HCT116 (cell line): ENCODE measurements around the gene CYP4A11.

- RRBS = no CpG with 5 or more reads among the region's 2 CpGs
Measured at GRCh38 chr1:45348725-45349205, 8.8 kb downstream of the TOE1 start.

DNA sequence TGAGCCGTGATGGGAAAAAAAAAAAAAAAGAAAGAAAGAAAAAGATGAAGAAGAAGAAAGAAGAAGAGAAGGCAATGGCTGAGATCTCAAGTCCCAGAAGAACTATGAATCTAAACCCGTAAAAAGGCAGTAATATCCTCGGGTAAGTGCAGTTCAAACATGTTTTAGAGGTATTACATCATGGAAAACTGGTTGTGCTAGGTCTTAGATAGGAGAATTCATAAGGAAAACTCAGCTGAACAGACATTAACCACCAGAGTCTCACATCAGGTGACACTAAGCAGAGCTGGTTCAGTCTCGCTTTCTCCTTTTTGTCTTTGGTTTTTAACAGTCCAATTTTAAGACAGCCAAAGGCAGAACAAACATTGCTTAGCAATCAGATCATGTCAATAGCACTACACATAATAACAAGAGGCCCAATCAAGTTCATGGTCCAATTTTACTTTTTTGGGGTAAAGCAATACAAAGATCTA lies 63.3 kb downstream of the TOE1 start:
- RRBS = no CpG with 5 or more reads among the region's 4 CpGs

DNA sequence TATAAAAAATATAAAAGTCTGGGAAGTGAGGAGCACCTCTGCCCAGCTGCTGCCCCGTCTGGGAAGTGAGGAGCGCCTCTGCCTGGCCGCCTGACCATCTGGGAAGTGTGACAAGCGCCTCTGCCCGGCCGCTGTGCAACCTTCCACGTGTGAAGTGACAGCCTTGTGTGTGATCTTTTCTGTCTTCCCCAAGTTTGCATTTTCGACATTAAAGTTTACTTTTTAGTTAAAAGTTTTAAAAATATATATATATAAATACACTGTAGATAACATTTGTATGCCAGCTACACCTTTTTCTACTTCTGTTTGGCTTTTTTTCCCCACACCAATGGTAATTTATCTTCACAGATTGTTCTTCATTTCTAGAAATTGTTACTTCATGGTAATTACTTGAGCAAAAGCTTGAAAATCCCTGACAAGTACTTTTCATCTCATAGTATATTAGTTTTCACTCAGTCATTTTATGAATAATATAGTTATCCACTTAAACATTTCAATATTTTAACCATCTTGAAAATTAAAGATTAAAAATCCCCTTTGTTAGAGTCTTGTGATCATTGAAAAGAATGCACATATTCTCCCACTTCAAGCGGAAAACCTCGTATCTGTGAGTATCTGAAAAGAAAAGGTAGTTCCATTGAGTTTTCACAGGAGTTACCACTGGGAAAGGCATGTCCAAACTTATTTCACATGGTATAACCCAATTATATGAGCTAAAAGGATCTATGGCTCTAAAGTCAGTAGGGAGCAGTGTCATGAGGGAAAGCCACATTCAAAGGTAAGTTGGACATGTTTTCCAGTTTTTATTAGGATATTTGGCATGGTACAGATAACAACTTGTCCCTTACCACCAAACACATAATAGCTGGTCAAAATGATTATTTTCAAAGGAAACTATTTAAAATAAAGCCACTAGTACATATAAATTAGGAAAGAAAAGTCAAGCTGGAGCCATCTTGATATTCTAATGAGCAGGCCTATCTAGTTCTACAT lies 6.2 kb downstream of the TMEM69 start:
- RRBS = no CpG with 5 or more reads among the region's 10 CpGs

- RRBS = no CpG with 5 or more reads among the region's 7 CpGs
Measured at GRCh38 chr1:45922279-45922665, 118.9 kb downstream of the MAST2 start.

- RRBS = no CpG with 5 or more reads among the region's 7 CpGs
Measured at GRCh38 chr1:46019487-46020150, 112.8 kb downstream of the PIK3R3 start.

GRCh38 chr1:46036525-46037708 lies 95.5 kb downstream of the PIK3R3 start:
- RRBS = no CpG with 5 or more reads among the region's 18 CpGs

GRCh38 chr1:46182818-46183935 lies 6.9 kb upstream of the P3R3URF start:
- RRBS = no CpG with 5 or more reads among the region's 11 CpGs

GRCh38 chr1:46188516-46189381 lies 9.5 kb downstream of the POMGNT1 start:
- RRBS = no CpG with 5 or more reads among the region's 4 CpGs

- RRBS = no CpG with 5 or more reads among the region's 4 CpGs
Measured at GRCh38 chr1:46298831-46299619, 4.4 kb downstream of the LRRC41 start.

DNA sequence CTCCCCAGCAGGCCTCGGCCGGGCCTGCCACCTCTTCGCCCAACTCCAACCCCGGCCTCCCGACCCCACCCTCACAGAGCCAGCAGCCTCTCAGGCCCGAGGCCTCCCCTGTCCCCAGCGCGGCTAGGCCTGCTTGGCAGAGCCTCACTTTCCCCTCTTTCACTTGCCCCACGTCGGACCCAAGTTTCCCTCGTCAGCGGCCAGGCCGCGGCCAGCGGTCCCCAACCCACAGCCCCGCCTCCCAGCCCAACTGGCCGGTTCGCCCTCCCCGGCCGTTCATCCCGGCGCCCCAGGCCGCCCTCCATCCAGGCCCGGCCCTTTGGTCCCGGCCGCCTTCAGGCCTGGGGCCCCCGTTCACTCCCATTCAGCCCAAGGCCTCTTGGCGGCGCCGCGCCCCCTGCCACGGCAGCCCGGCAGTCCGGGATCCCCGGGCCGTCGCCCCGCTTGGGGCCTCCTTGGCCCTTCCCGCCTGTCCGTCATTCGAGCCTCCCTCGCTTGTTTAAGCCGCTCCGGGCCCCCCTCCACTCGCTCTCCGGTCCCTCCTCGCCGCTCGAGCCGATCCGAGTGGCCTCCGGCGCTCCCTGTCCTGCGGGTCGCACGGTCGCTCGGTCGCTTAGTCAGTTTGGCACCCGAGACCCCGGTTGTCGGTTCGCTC lies 1.5 kb downstream of the LRRC41 start:
- RRBS = 1% methylated on average over 35 of the region's 63 CpGs

- RRBS = no CpG with 5 or more reads among the region's 6 CpGs
Measured at GRCh38 chr1:46352079-46352544, 11.5 kb downstream of the NSUN4 start.

DNA sequence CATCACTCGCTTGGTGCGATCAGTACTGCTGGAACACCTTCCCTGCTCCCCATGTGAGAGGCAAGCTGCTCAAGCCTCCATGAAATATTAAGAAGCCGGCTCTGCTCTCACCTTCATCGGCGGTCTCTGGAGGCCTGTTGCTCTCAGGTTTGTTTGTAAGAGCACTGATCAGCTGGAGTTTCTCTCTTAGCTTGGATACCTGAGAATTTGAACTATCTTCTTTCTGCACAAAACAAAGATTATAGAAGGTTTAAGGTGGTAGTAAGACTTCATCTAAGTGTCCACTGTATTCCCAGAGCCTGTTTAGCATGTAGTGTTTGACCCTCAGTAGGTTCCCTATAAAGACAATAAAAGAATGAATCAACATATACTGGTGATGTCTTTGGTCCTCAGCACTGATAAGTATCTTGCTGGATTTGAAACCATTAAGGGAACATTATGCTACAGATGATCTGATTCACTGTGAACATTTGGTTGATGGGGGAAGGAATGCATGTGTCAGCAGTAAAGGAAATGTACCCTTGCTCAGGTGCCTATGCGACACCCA lies 12.8 kb downstream of the TEX38 start:
- RRBS = no CpG with 5 or more reads among the region's 6 CpGs

- RRBS = no CpG with 5 or more reads among the region's 7 CpGs
Measured at GRCh38 chr1:46688267-46688781, 16.7 kb downstream of the TEX38 start.

DNA sequence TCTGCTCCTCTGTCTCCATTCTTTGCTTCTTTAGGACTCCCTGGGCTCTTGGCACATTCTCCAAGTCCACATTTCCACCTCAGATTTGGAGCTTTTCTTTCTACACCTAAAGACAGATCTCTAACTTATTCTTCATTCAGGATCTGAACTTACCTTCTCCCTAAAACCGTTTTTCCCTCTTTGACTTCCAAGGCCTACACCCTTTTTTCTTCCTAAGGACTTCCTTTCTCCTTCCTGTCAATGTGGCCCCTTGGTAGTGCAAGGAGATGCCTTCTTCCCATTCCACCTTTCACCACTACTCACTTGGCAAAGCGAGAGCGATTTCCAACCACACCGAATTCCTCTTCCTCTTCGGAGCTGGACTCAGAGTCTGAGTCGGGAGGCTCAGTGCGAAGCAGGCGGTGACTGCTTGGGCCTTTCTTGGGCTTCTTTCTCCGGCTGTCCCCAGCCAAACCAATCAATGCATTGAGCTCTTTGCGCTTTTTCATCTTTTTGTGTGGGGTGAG lies 1.3 kb downstream of the EFCAB14 start:
- RRBS = no CpG with 5 or more reads among the region's 10 CpGs

- RRBS = no CpG with 5 or more reads among the region's 9 CpGs
Measured at GRCh38 chr1:46719558-46720299, 815 bp upstream of the EFCAB14 start.

DNA sequence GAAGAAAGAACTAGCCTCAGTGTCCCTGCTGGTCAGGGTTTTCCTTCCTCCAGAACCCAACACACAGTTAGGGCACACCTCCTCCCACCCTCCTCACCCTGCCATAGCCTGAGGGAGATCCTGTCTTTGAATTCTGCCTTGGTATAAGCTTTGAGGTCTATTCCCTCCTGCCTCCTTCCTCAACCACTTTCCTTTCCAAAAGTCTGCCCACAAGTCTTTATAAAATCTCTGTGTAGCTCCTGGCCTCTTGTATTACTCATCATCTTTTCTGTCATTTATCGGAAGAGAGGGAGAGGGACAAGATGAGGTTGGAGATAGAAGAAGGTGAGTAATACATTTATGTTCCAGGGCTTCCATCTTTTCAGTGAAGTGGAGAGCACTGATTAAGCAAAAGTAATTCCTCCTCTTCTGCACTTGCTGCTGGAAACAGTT lies 30.4 kb upstream of the EFCAB14 start:
- RRBS = no CpG with 5 or more reads among the region's 1 CpG

DNA sequence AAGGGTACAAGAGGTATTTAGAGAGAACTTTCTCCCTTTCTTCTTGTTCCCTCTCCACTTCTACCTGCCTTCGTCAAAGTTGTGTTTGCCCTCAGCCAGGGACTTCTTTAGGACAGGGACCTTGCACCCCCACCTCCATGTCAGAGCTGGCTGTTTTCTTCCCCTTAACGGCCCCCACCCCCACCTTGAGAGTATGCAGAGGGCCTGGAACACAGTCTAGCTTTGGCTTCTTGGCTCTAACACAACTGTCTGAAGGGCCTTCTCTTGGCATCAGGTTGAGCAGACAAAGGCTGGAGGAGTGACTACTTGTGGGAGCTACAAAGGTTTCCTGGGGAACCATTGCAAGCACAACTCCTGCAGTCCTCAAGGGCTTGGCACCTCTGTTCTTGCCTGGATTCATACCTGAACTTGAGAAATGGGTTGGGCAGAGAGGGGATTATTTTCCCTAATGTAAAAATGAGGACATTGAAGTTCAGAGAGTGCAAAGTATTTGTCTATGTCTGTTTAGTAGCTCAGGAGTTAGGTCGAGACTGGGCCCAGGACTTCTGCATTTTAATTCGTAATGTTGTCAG lies 2.5 kb downstream of the CYP4B1 start:
- RRBS = no CpG with 5 or more reads among the region's 4 CpGs

DNA sequence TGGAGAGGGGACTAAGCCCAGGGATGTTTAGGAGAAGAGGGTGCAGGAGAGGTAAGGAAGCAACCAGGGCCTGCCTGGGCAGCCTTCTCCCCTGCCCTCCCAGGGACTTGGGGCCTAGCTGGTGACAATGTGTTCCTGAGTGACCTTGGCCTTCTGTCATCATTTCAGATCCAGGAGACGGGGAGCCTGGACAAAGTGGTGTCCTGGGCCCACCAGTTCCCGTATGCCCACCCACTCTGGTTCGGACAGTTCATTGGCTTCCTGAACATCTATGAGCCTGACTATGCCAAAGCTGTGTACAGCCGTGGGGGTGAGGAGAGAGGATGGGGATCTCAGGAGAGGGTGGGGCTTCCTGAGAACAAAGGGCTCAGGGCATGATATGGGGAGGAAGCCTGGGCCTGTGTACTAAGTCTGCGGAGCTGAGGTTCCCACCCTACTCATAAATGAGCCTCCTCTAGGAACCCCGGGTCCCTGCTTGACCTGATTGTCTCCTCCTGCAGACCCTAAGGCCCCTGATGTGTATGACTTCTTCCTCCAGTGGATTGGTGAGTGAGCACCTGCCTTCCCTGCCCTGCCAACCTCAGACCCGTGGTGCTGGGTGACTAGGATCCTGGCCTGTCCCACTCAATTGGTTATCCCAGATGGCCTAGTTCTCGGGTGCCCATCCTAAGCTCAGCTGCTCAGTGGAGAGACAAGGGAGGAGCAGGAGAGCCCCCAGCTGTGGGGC lies 12.0 kb downstream of the CYP4B1 start:
- RRBS = no CpG with 5 or more reads among the region's 8 CpGs

DNA sequence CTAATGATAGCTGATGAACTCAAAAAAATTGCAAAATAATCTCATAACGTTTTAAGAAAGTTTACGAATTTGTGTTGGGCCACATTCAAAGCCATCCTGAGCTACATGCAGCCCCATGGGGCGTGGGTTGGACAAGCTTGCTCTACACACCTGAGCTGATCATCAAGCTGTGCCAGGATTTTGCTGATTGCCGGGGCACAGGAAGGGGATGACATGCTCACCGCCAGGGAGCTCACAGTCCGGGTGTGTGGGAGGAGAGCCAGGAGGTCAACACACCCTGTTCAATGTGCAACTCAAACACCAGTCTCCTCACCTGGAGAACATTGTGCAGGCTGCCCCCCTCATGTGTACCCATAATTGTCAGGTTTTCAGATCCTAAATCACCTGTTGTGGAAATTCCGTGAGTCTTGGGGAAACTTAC lies 1.0 kb downstream of the CYP4A11 start:
- RRBS = 77% methylated on average over 3 of the region's 7 CpGs

DNA sequence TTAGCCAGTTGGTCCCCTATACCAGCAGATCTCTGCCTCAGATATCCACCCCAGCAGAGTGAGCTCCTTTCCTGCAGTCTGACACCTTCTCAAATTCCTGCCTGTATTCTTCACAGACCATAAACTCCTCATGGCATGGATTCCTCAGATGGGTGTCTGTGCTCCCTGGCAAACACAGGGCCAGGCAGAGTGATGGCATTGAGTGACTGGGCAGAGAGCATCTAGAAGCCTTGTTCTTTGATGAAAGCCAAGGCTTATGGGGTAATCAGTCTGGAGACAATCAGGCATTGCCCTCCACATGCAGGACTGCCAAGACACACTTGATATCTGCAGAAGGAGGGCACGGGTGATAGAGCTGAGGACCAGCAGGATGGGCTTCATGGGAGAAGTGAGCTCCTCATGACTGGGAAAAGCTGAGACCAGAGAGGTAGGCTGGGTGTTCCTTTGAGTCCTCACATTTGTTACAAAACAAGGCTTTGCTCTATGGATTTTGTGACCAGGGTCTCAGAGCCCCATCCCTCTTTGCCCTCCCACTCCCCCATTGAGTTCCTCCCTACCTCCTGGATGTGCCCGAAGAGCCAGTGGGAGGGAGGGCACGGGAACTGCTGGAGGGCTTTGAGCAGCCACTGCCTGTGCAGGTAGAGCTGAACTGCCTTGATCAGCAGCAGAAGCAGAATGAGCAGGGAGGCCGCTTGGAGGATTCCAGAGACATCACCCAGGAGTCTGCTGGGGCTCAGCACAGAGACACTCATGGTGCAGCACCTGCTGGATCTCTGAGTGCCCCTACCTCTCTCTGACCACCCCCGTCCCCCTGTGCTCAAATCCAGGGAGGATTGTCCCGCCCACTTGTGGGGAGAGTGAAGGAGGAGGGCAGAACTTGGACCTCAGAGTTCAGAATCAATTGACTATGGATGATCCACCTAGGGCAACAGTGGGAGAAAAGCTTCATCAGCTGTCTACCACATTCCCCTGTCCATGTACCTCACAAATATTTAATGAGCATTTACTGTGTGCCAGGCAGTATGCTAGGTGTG lies at the start of gene CYP4A11:
CYP4A11 (minus strand) TSS at position 795 of the 1,034 bp plus-strand sequence.
- RRBS = no CpG with 5 or more reads among the region's 6 CpGs